Hair follicle dermal papilla cell (primary cell): ENCODE results near the gene CFAP126.

- CAGE, long polyA plus RNA: no peak
Observed at GRCh38 chr1:161176157-161176774, 1.0 kb downstream of the B4GALT3 start.

- CAGE, long polyA plus RNA: no peak
Observed at GRCh38 chr1:161182251-161182816, 5.0 kb upstream of the B4GALT3 start.

- CAGE, long polyA plus RNA: no peak
Observed at GRCh38 chr1:161184943-161186259, 8.1 kb upstream of the B4GALT3 start.

GRCh38 chr1:161201037-161201200, 1.2 kb upstream of the NDUFS2 start:
- CAGE, long polyA plus RNA: no peak

DNA sequence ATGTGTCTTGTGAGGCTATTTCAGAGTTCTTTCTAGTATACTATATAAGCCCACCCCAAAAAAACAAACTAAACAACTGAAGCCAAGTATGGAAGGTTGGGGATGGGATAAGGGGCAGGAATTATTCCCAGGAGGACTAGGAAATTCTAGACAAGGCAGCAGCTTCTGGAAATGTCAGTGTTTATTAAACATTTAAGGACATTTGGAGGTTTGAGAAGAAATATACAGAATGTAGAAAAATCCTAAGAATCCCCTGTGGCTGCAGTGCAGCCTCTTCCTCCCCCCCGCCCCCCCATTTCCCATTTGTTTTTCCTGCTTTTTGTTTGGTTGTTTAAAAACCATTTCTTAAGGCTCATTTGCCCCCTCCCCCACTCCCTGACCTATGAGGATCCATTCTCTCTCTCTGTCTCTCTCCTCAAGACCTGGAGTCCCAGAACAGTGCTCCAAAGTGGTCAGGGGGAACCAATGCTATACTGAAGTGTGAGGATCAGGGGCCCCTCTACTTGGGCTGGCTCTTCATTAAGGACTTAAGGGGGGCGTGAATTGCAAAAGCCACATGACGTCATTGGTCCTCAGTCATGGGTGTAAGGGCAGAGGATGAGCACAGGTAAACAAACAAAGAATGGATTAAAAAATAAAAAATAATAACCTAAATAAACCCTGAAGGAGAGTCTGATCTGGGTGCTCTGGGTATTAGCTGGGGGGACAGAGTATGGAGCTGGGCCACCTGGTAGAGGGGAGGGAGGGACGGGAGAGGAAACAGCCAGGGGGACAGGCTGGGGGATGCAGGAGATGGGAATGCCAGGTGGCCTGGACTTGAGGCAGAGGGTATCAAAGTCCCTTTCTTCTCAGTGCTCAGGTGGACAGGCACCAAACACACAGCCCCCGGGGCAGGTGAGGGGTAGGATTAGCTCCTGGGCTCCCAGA, 4.9 kb downstream of the MPZ start:
- CAGE, long polyA plus RNA: no peak

GRCh38 chr1:161364601-161365238, 3.0 kb downstream of the CFAP126 start:
- CAGE, long polyA plus RNA: no peak

DNA sequence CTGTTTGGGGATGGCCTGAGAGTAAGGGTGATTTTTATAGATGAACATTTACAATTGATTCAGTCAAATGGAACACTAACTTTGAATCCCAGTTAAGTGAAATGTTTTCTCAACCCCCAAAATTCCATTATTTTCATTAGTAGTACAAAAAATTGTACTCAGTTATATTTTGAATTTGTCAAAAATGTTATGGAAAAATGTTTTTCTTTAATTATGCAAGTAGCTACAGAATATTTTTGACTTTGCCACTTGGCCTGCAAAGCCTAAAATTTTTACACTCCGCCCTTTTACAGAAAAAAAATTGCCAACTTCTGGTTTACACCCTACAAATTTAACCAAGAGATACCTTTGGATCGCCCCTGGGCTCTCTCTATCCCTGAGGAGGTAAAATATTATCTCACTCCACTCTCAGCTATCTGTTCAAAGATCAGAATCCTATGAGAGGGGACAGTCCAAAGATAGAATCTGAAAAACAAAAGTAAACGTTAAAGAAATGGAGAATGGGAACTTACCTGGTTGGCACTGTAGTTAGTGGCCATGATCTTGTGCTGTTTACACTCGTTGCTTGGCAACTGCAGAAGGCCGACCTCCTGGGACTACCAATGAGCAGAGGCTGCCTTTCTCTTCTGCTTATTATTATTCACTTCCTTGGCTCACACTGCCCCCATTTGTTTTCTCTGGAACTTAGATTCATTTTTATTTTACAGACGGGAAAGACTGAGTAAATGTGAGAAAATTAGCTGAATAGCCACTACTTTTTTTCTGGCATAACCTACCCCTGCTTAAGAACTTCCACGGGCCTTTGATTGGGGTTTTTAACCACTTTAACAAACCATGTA, at the start of gene CFAP126:
TSS of gene CFAP126 (minus strand) at position 547 of the 839 bp plus-strand sequence.
- CAGE, long polyA plus RNA: no peak

GRCh38 chr1:161506224-161507155, 1.2 kb downstream of the FCGR2A start:
- CAGE, long polyA plus RNA: no peak

DNA sequence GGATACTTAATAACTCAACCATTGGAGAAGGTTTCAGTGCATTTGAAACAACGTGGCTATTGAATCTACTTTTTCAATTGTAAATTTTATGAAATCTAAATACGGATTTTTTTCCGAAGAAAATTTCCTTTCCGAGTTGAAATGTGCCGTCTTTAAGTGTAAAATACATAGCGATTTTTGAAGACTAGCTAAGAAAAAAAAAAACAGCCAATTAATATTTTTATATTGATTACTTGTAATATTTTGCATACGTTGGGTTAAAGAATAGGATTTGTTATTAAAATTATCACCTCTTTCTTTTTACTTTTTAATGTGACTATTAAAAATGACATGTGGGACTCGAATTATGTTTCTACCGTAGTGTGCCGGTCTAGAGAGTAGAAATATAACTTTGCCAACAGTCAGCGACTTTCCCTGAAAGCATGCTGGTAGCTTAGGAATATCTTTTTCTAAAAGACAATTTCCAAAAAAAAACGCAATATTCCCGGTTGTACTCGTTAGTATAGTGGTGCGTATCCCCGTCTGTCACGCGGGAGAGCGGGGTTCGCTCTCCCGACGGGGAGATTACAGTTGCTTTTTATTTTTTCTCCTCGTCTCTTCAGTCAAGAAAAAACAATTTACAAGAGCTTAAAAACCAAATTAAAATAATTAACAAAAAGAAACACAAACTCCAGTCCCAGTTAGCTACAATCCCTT, 7.4 kb downstream of the HSPA6 start:
- CAGE, long polyA plus RNA: no peak

DNA sequence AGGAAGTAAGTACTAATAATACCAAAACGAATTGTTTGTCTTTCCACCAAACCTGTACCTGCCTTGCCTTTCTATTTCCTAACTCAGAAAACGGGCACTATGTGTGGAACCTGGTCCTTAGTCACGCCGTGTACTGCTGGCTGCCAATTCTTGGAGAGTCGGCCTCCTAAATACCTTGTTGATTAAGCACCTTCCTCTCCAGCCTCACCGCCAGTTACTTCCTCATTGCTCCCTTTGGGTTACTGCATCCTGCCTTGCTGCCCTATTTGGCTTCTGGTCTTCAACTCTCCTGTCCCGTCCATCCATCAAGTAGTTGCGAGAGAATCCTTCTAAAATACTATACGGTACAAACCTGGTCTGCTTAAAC, 9.0 kb downstream of the FCGR3A start:
- CAGE, long polyA plus RNA: no peak

DNA sequence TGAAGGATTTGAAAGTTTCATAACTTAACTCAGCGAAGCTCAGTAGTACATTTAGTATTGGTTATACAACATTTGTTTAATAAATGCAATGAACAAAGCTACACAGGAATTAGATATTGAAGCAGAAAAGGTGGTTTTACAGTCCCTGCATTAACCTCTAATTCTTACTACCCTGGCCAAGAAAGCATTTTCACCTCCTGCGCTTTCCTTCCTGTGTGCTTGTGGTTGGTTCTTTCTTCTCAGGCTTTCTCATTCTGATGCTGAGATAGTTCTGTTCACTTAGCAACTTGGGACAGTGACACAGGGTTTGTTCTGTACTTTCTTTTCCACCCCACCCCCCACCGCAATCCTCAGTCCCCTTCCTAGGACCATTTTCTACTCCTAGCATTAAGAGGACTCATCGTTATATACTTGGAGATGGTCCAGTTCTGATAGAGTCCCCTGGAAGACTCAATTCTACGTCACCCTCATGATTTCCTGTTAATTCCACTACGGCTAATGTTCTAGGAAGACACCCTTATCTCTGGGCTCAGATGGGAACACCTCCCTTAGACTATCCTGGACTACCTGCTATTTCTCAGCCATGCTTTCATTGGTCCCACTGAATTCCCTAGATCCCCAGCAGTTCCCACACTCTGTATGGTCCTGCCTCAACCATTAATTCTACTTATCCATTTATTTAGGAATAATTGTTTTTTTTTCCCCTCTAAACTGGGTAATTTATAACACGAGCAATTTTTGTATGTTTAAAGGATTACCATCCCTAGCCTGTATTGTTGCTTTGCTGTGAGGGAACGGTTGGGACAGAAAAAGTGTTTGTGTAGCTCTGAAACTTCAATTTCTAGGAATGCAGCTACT, 7.4 kb downstream of the FCGR3A start:
- CAGE, long polyA plus RNA: no peak

- CAGE, long polyA plus RNA: no peak
Observed at GRCh38 chr1:161548271-161549191, 1.1 kb downstream of the FCGR3A start.

GRCh38 chr1:161624510-161625002, 6.4 kb downstream of the FCGR3B start:
- CAGE, long polyA plus RNA: no peak

DNA sequence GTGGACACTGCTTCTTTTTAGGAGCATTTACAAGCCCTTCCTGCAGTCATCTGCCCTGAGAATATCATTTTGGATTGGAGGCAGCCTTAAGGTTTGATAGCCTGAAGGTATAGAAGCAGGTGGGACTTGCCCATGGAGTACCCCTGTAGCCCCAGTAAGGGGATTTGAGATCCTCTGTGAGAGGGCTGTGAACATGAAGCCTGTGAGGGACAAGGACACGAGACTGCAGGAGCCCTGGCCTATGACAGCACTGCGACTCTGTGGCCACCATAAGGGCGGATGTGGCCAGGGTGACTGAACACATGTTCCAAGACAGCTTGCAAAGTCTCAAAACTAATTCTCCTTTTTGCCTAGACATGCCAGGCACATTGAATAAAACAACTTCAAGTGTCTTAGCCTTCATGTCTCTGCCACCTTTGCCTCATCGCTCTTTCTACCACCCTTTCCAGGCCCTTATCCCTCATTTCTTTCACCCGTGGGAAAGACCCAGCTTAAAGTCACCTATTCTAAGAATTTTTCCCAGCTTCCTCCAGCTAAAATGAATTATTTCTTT, 10.6 kb upstream of the DUSP12 start:
- CAGE, long polyA plus RNA: no peak

DNA sequence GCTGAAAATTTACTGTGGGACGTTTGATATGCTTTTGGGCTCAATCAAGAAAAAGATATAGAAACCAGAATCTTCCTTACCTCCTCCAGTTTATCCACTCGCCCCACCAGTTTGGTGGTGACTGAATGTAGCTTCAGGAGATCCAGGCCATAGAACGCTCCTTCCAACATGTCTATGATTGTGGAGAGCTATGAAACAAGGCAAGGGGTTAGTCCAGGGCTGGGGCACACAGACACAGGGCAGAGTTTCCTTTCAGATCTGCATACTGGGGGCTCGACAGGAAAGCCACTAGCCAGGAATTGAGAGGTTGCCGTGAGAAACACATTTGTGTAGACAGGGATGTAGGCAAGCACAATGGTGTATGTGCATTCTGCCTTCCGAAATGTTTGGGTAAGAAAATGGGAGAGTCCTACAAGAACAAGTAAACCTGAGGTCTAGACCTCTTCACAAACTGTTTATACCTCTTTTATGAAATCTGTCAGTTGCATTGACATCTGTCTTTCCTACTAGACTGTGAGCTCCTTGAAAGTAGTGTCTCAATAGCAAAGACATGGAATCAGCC, 6.3 kb downstream of the OLFML2B start:
- CAGE, long polyA plus RNA: no peak

DNA sequence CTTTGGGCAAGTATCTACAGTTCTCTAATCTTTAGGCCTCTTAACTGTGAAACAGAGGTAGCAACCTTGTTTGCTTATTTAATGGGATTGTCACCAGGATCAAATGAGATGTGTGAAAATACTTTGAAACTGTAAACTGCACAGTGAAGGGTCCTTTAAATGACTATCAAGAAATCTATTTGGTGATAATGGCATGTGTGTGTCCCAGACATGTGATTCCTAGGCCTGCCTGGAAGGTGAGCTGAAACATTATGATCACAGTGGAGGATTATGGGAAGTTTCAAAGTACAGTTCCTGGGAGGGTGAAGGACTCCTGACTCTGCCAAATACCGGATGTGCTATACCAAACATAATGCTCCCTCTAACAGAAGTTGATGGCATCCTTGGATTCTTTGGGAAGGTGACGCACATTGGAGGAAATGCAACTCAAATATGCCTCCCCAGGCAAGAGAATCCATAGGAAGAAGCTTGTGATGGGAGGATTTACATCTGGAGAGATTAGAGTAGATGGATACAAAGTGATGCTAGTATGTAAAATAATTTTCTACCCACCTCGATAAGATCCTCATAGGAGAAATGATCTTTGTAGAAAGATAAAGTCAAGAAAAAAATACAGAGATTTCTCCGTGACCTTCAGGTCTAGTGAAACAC, 62.5 kb downstream of the NOS1AP start:
- CAGE, long polyA plus RNA: no peak

GRCh38 chr1:162145970-162146829, 76.7 kb downstream of the NOS1AP start:
- CAGE, long polyA plus RNA: no peak

DNA sequence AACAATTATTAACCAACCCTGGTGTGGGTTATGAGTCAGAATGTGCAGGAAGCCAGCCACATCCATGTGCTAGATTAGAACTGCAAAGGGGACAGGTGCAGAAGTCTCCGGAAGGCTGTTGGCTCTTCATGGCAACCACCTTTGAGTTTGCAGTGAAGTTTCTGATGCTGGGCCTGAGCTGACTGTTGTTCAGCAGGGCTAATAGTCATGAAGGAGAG, 70.6 kb downstream of the SPATA46 start:
- CAGE, long polyA plus RNA: no peak

DNA sequence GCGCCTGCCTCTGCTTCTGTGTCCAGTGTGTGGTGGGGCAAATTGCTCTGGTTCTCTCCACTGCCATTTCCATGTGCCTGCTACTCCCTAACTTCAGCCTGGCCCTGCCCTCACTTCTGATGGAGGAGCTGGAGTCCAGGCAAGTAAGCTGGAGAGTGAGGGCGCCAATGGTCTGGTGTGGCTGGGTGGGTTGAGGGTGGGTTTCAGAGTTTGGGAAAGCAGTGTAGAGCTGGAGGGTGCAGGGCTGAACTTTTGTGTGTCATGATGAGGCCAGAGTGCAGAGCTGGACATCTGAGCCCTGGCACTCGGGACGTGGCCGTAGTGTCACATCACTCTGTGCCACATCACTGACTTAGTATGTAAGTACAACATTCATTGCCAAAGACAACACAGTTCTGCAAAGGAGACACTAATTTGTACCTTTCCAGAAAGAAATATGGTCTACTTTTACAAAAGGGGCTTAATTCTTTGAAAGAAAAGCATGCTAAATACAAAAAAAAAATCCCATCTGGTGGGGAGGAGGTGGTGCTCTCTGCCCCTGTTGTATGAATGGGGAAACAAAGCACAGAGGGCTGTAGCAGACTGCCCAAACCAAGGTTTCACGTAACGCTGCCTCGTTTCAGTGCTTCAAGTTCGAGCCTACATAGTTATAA, 15.7 kb downstream of the SPATA46 start:
- CAGE, long polyA plus RNA: no peak

DNA sequence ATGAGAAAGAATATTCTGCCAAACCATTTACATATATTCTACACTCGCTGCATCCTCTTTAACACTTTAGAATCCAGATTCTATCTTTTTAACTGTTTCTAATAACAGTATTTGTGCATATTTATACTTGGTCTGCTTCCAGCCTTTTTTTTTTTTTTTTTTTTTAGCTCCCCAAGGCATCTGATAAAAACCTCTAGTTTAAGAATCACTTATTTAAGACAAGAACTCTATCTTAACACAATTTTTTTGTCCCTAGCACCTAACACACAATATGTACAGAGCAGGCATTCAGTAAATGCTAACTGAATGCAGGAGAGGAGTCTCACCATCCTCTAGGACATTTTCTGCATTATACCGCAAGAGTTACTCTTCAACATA, 29.8 kb upstream of the UHMK1 start:
- CAGE, long polyA plus RNA: no peak